SK-N-DZ (cell line): ENCODE results near the genes ANKZF1, TUBA4B and EPHA4.

GRCh38 chr2:219140791-219141098 lies 19.9 kb downstream of the NHEJ1 start:
RAMPAGE:
- cytosol, long total RNA, result no peak
- nucleus, long total RNA, result no peak

DNA sequence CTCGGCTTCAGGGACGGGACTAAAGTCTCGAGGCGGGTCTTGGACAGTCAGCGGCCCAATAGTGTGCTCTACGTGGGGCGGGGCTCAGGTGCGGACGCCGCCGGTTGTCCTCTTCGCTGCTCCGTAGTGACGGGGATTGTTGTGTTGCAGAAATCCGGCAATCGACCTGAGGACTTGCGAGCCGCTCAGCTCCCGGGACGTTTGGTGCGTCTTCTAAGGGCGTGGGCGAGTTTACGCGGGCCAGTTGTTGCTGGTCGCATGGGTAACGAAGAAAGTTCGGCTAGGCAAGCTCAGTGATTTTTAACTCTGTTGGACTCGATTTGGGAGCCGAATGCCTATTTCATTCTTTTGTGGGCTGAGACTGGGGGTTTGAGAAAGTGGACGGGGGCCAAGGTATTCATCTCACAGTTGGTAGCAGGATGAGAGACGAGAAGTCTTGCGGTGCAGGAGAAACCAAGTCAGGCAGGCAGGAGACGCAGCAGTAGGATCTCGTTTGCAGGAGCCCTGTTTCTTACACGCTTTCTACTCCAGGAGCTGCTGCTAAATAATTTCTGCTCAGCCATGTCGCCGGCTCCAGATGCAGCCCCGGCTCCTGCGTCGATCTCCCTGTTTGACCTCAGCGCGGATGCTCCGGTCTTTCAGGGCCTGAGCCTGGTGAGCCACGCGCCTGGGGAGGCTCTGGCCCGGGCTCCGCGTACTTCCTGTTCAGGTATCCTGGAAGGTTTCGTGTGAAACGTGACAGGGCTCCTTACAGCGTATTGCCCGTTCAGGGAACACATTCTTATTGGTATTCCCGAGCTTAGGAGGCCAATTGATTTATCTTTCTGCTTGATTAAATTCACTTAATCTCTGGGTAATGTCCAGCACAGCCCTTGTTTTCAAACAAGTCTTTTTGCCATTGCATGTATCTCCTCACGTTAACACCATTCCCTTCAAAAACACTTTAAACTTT lies at the start of gene ANKZF1:
ANKZF1 (plus strand) TSS at position 110 of the 952 bp plus-strand sequence.
RAMPAGE:
- cytosol, long total RNA, result start-site peak on the plus strand centred at position 140 of the sequence, 63 bp wide, 391 and 378 reads in 2 replicates
- nucleus, long total RNA, result start-site peak on the plus strand centred at position 141 of the sequence, 63 bp wide, 753 and 194 reads in 2 replicates

GRCh38 chr2:219252477-219253580 lies at the start of gene TUBA4B:
TSS of gene TUBA4B (plus strand) at chr2:219253243.
RAMPAGE:
- cytosol, long total RNA, result no peak
- nucleus, long total RNA, result no peak

RAMPAGE:
- cytosol, long total RNA, result no peak
- nucleus, long total RNA, result no peak
Observed at GRCh38 chr2:219254868-219255342, 1.2 kb upstream of the TUBA4A start.

DNA sequence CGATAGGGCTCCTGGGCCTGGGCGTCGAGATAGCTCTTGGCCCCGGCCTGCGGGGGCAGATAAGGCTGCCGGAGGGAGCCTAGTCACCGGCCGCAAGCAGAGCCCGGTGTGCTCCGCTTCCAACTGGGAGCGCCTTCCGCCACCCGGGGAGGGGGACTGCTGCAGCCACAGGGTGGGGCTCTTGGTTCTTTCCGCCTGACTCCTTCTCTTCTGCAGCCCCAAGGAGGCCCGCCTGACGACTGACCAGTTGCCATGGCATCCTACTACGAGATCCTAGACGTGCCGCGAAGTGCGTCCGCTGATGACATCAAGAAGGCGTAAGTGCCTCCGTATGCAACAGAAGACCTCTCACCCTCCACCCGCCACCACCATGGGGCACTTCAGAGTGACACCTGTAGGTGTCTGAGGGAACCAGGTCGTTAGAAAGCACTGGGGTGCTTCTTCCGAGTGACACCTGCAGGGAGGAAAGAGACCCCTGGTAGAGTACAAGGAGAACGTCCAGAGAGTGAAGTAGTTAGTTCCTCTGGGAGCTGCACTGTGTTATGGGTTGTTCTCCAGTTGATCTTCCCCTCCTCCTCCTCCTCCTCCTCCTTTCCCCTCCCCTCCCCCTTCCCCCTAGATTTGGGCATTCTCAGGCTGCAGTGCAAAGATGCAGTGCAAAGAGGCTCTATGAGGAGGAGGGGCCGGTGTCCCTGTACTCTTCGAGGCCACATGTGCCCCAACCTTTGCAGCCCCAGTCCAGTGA lies 588 bp downstream of the DNAJB2 start:
RAMPAGE:
- cytosol, long total RNA, result no peak
- nucleus, long total RNA, result no peak

DNA sequence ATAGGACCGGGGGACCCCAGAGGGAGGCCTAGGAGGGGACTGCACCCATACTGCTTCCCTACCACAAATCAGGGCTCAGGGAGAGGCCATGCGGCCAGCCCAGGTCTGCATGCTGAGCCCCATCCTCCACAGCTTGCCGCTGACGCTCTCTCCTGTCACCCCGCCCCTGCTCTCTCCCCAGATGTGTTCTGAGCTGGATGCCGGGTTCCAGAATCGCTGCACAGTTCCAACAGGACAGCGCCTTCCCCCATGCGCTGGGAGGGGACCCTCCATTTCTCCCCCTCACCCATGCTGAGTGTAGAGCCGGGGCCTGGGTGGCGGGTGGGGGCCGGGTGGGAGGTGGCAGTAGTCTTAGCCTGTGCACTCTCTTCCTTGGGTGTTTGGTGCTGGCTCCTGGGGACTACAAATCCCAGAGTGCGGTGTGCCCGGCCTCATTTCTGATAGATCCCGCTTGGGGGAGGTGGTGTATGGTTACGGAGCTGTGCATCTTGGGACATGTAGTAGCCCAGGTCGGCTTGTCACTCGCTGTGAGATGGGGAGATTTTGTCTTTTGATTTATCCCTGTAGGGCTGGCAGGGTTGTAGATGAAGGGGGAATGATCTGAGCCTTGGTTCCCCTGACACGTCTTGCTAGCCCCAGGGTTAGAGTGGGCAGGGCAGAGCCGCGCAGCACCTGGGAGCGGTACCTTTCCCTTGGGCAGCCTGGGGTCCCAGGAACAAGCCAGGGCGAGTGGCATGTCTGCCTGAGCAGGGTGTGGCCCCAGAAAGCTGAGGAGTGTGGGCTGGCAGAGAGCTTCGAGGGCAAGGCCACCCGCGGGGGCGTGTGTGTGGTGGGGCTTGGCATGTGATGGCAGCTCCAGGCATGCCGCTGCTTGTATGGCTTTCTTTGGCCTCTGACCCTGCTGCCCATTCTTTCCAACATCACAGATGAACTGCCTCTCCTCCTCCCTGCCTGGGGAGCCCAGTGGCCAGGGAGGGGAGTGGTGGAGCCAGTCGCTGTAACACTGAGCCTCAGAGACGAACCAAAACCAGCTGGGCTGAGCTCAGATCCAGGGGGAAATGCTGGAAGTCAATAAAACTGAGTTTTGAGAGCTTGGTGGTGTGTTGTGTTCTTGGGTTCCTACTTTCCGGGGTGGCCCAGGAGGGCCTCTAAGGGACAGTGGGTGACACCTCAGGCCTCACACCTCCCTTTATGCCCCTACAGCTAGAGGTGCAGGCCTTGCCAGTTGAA lies 7.1 kb downstream of the DNAJB2 start:
RAMPAGE:
- cytosol, long total RNA, result no peak
- nucleus, long total RNA, result no peak

DNA sequence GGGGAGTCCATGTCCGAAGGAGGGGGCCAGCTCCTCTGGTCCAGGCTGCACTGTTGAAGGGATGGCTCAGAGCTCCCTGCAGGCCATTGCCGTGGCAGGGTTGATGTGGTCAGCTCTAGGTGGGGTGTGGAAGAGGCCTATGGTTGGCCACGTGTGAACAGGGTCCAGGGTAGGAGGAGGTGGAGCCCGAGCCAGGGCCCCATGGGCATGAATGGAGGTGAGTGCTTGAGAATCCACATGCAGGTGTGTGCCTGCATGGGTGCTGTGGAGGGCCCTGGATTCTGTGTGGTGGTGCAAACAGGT lies 1.1 kb downstream of the SPEG start:
RAMPAGE:
- cytosol, long total RNA, result no peak
- nucleus, long total RNA, result no peak

DNA sequence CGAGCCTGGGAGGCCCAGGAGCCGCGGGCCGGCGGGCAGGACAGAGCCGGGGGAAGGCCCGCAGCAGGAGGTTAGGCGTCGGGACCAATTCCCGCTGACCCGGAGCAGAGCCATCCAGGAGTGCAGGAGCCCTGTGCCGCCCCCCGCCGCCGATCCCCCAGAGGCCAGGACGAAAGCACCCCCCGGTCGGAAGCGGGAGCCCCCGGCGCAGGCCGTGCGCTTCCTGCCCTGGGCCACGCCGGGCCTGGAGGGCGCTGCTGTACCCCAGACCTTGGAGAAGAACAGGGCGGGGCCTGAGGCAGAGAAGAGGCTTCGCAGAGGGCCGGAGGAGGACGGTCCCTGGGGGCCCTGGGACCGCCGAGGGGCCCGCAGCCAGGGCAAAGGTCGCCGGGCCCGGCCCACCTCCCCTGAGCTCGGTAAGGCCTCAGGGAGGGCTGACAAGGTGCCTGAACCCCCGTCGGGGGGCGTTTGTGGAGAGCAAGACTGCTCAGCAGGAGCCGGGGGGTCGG lies 14.3 kb downstream of the SPEG start:
RAMPAGE:
- cytosol, long total RNA, result no peak
- nucleus, long total RNA, result no peak

DNA sequence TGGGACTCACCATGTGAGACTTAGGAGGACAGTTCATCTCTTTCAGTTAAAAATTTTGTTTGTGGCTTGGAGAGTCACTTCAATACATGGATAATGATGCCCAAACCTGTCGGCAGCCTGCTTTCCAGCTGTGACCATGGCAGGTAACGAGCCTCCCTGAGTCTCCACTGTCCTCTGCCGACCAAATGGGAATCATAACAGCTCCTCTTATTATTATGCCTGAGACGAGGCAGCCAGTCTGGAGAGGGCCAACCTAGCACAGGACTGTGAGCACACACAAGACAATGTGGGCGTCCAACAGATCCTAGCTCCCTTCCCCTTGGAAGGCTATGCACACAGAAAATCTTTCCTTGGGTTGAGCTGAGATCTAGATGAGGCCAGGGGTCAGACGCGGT lies 950 bp upstream of the SLC4A3 start:
RAMPAGE:
- cytosol, long total RNA, result no peak
- nucleus, long total RNA, result no peak

DNA sequence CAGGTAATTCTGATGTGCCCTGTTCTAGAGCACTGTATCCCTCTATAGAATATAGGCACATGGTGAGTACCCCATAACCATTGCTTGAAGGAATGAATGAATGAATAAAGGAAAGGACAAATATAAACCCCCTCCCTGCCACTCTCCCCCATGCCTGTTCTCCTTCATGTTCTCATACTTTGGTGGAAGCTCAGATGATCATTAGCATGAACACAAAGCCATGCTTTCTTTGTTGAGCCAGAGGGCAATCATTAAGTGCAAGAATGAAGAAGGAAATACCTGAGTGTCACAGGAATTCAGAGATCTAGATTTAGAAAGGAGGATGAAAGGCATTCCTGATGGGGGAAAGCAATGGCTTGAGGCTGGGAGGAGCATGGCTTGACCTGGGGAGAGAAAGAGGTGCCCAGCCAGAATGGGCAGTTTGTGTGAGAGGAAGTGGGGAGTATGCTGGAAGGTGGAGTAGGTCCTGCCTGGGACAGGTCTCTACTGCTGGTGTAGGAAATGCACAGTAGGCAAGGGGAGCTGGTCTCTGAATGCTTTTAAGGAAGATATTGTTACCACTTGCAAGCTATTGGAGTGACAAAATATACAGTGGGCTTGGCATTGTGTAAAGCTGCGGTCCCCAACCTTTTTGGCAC lies 35.1 kb downstream of the SLC4A3 start:
RAMPAGE:
- cytosol, long total RNA, result no peak
- nucleus, long total RNA, result no peak

RAMPAGE:
- cytosol, long total RNA, result no peak
- nucleus, long total RNA, result no peak
Observed at GRCh38 chr2:219684641-219685719, 57.5 kb downstream of the SLC4A3 start.

RAMPAGE:
- cytosol, long total RNA, result no peak
- nucleus, long total RNA, result no peak
Observed at GRCh38 chr2:220935829-220936186, 636.3 kb downstream of the EPHA4 start.

DNA sequence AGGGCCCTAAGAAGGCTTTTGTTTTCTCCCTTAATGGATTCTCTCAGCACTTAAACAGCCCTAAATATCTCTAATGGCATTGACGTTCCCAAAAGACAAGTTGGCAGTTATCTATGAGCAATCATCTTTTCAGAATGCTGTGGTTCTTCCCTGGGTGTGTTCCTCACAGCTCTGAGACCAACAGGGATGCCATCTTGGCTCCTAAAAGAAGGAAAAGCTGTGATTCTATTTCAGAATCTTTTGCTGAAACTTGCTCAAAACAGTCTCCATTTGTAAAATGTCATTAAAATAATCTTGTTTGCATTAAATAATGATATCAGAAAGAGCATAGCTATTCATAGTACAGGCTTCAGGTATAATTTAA lies 616.2 kb downstream of the EPHA4 start:
RAMPAGE:
- cytosol, long total RNA, result no peak
- nucleus, long total RNA, result no peak

RAMPAGE:
- cytosol, long total RNA, result no peak
- nucleus, long total RNA, result no peak
Observed at GRCh38 chr2:221419715-221420802, 152.0 kb downstream of the EPHA4 start.

RAMPAGE:
- cytosol, long total RNA, result no peak
- nucleus, long total RNA, result no peak
Observed at GRCh38 chr2:221572063-221572368, at the start of gene EPHA4. TSS of gene EPHA4 (minus strand) at chr2:221572304.

DNA sequence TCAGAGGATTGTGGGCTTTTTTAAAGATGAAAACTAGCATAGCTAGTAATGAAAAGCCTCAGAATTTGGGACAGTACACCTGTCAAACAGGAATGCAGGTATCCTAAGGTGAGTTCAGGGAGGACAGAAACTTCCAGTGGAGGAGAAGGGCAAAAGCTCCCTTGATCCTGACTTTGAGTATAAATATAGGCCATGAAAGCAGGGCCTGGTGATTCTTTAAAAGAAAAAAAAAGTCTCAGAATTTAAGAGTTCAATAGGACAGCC lies 63.3 kb downstream of the PAX3 start:
RAMPAGE:
- cytosol, long total RNA, result no peak
- nucleus, long total RNA, result no peak

GRCh38 chr2:222290907-222291900 lies 7.6 kb downstream of the PAX3 start:
RAMPAGE:
- cytosol, long total RNA, result no peak
- nucleus, long total RNA, result no peak

GRCh38 chr2:222319632-222319946 lies 366 bp downstream of the ENSG00000288658 start:
RAMPAGE:
- cytosol, long total RNA, result no peak
- nucleus, long total RNA, result no peak

GRCh38 chr2:222424766-222425906 lies 793 bp downstream of the SGPP2 start:
RAMPAGE:
- cytosol, long total RNA, result no peak
- nucleus, long total RNA, result no peak

DNA sequence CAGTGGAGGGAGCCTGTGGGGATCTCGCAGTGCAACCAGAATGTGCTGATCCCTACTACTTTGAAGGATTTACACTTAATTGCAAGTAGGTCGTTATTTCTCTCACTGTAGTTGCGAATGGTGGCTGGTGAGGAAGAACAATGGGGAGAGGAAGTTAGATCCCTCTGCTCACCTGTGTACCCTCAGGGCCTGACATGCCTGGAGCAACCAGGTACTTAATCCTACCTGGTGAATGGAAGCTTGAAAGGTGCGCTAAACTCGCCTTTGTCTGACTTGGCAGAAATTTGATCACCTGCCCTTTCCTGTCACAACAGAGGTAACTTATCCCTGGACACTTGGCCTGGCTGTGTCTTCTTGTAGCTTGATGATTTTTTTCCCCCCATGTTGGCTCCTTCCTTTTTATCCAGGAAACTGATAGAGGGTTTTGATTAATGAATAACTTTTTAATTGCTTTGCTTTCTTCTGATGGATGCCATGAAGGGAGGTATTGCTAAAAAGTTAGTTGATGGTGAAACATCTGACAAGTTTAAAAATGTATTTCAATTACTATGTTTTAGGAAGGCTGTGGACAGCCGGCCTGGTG lies 9.1 kb downstream of the SGPP2 start:
RAMPAGE:
- cytosol, long total RNA, result no peak
- nucleus, long total RNA, result no peak